Calu3 (cell line): ENCODE data around the genes PCOLCE, SLC12A9 and SERPINE1.

GRCh38 chr7:100370097-100371045, 2.9 kb upstream of the PILRA start:
- PRO-cap: no peak

- PRO-cap: no peak
These were observed 8.3 kb downstream of the PILRA start for GRCh38 chr7:100381536-100381953.

GRCh38 chr7:100431488-100432488, 2.2 kb downstream of the MEPCE start:
- PRO-cap: no peak

- PRO-cap: no peak
These were observed 601 bp downstream of the AGFG2 start for GRCh38 chr7:100539659-100539949.

GRCh38 chr7:100546329-100546995, 7.5 kb downstream of the AGFG2 start:
- PRO-cap: bidirectional peak, plus-strand start at chr7:100546474, minus-strand start at chr7:100546243

GRCh38 chr7:100555541-100556114, 16.6 kb downstream of the AGFG2 start:
- PRO-cap: no peak

DNA sequence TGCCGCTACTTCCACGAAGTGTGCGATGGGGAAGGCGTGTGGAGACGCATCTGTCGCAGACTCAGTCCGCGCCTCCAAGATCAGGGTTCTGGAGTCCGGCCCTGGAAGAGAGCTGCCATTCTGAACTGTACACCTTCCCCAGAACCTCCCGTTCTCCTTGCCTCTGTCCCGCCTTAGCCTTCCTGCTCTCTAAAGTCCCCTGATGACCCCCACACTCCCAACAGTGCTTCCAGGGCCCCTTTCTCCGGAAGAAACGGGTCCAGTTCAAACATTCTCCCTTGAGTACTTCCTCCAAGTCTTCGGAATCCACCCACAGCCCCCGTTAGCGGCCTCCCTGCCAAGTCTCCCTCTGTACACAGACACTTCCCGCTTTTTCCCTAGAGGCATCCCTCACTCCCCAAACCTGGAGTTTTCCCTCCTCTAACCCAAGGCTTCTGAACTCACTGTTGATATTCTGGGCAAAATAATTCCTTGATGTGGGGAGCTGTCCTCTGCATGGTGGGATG, 4.2 kb downstream of the FBXO24 start:
- PRO-cap: no peak

DNA sequence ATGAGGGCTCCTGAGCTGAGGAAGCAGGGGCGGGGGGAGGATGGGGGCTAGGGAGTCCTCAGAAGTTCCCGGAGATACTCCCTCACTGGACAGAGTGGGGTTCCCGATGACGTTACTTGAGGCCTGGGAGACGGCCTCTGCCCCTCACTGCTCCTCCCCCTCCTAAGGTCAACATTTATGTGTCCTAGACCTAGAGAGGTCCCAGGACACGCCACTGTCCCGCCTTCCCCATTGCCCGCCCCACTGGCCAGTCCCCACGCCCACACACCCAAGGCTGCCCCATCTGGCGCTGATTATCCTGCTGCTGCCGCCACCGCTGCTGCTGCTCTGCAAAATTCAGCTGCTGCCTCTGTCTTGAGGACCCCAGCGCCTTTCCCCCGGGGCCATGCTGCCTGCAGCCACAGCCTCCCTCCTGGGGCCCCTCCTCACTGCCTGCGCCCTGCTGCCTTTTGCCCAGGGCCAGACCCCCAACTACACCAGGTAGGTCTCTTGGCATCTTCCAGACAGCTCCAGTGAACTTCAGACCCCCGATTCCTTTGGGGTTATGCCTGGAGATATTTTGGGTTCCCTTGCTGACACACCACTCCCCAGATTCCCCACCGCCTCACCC, at the start of gene PCOLCE:
TSS of gene PCOLCE (plus strand) at position 292 of the 610 bp plus-strand sequence.
- PRO-cap: no peak

- PRO-cap: no peak
These were observed 709 bp downstream of the MOSPD3 start for GRCh38 chr7:100612679-100613819.

- PRO-cap: no peak
These were observed 365 bp downstream of the TFR2 start for GRCh38 chr7:100640917-100641456.

GRCh38 chr7:100642433-100643249, 1.3 kb upstream of the TFR2 start:
- PRO-cap: no peak

GRCh38 chr7:100686547-100686988, 7.5 kb downstream of the GIGYF1 start:
- PRO-cap: no peak

DNA sequence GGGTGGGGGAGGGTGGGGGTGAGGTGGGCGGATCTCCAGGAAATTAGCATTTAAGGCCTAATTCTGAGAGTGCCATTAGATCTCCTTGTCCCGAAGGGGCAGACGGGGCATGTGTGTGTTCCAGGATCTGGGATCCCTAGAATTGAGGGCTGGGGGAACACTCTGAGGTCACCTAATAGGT, 9.4 kb upstream of the EPHB4 start:
- PRO-cap: bidirectional peak, plus-strand start at position 78 of the sequence, minus-strand start outside the sequence

DNA sequence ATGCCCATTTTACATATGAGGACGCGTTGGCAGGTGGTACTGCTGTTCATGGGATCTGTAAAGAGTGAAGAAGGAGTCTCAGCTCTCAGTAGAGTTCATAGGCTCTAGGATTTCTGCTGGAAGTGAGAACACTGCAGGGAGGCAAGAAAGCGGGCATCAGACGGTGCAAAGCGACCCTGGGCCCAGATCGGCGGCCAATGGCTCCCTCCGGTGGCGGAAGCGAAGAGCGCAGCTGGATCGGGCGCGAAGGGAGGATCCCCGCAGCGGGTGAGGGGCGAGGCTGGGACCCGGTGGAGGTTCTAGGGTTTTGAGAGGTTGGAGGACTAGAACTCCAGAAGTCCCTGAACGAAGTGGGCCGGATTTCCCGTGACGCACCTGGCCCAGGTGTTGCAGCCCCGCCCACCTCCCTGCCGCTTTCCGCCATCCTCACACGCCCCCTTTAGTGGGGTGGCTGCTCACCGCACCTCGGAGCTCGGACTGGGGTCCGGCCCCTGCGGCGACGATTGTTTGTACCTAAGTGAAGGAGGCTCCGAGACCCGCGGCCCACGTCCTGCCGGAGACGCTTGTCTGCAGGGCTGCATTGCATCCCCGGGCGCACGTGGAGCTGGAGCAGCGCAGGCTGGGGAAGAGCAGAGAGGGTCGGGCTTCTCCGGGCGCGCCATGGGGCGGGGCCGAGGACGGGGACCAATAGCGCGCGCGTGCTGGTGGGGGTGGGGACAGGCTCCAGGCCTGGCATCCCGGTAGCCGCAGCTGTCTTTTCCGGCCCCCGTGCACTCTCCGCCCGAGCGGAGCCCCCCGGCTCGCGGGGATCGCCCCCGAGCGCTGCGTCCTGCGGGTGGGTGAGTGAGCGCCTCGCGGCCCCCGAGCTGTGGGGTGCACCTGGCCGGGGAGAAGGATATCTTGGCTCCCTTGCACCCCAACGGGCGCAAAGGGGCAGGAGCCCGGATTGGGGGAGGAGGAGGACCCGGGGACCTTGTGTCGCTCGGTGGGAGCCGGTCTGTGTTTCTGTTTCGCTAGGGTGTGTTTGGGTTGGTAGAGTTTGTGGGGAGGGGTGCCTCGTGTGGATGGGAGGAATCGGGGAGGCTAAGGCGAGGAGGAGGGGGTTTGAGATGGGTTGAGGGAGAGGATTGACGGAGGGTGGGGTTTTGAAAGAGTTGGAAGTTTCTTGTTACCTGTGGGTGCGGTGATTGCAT, at the start of gene SLC12A9:
TSS of gene SLC12A9 (plus strand) at position 713 of the 1,193 bp plus-strand sequence.
- PRO-cap: bidirectional peak, plus-strand start at position 402 of the sequence, minus-strand start at position 352 of the sequence; bidirectional peak, plus-strand start at position 756 of the sequence, minus-strand start at position 606 of the sequence

GRCh38 chr7:101094401-101094663, 9.1 kb downstream of the TRIM56 start:
- PRO-cap: no peak

- PRO-cap: no peak
These were observed 4.3 kb upstream of the SERPINE1 start for GRCh38 chr7:101122489-101123197.

DNA sequence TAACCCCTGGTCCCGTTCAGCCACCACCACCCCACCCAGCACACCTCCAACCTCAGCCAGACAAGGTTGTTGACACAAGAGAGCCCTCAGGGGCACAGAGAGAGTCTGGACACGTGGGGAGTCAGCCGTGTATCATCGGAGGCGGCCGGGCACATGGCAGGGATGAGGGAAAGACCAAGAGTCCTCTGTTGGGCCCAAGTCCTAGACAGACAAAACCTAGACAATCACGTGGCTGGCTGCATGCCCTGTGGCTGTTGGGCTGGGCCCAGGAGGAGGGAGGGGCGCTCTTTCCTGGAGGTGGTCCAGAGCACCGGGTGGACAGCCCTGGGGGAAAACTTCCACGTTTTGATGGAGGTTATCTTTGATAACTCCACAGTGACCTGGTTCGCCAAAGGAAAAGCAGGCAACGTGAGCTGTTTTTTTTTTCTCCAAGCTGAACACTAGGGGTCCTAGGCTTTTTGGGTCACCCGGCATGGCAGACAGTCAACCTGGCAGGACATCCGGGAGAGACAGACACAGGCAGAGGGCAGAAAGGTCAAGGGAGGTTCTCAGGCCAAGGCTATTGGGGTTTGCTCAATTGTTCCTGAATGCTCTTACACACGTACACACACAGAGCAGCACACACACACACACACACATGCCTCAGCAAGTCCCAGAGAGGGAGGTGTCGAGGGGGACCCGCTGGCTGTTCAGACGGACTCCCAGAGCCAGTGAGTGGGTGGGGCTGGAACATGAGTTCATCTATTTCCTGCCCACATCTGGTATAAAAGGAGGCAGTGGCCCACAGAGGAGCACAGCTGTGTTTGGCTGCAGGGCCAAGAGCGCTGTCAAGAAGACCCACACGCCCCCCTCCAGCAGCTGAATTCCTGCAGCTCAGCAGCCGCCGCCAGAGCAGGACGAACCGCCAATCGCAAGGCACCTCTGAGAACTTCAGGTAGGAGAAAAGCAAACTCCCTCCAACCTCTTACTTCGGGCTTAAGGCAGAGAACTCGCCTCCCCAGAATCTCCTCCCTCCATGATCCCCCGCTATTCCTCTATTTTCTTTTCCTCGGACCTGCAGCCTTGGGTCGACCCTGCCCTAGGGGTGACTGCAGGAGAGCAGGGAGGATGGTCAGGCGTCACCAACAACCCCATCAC, at the start of gene SERPINE1:
TSS of gene SERPINE1 (plus strand) at position 794 of the 1,137 bp plus-strand sequence.
- PRO-cap: bidirectional peak, plus-strand start at position 794 of the sequence, minus-strand start at position 705 of the sequence

DNA sequence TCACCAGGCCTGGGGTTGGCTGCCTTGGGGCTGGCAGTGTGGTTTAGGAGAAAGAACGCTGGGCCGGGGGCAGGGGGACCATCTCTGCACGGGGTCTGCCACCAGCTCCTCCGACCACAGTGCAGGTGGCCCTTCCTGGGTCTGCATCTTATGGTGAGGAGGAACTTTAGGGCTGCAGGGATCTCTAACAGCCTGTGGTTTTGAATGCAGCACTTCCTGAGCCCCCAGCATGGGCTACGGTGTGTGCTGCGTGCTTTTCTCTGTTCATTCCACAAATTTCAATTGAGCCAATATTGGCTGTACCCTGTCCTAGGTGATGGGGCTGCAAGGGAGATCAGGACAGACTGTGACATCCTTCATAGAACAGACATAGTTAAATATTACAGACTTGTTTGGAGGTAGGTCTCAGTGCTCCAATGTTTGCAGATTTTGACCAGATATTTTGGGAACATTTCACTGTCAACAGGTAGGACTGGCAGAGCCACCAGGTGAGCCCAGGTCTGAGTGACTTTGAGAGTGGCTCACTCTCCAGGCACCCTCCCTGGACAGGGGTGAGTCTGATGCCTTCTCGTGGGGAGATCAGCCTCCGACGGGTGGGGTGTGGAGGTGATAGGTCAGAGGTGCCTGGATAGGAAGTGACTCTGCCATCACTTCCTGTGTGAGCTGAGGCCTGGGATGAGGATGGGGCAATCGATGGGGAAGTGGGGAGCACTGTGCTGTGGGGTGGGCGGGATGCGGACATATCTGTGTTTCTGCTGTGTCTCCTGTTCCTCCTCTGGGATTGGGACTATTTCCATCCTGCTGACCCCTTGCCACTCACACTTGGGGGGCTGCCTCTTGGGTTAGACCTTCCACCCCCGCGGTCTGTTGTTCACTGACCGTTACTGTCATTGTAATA, 34.8 kb downstream of the IFT22 start:
- PRO-cap: no peak

- PRO-cap: no peak
These were observed 31.9 kb downstream of the IFT22 start for GRCh38 chr7:101289598-101290268.

- PRO-cap: bidirectional peak, plus-strand start at chr7:101816329, minus-strand start at chr7:101816361
These were observed 1.5 kb upstream of the CUX1 start for GRCh38 chr7:101815740-101816549.